Skeletal muscle cell (primary cell): Measurements from ENCODE around the gene RNF183.

GRCh38 chr9:111026197-111026895, 11.9 kb downstream of the LPAR1 start:
- RRBS: no CpG with 5 or more reads among the region's 6 CpGs

DNA sequence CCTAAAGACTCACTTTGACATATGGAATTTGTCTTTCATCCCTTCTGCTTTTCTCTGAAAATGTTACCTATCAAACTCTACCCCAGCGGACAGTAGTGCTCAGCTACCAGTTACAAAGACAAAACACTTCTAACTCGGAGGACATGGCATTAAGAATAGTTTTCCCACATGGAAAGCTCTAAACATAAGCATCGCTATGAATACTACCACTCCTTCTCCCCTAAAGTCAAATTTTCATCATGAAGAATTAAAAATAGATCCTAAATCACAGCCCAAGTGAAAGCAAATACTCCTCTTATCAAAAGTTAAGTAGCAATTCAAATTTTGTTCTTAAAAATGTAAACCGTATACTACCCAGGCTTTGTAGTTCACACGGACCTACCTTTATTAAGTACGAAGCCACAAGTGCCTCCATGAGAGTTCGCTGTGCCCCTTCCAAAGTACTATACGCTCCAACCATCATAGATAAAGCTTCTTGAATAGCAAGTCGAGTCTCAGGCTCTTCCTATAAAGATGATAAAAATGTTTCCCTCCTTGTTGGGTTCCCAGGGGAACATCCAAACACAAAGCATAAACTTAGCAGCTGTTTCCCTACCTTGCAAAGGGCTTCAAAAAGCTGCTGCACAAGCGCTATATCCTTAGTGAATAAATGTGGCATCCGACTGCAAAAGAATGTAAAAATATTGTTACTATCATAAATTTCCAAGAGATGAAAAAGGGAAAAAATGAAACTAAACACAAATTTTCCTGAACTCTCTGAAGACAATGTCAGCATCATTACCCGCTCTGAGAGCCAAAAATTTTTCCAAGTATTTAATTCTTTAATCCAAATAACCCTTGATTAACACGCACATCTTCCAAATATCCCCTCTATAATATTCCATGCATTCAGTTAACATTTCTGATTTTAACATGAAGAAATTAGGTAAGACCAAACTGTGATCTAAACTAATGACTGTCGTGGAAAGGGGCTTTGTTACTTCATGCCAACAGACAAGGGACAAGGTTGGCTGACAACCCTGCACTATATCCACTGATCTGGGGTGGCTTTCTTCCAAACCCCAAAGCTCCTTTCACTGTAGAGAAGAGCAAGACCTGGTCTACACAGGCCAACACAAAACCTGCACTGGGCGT, 62.3 kb downstream of the ECPAS start:
- RRBS: no CpG with 5 or more reads among the region's 15 CpGs

DNA sequence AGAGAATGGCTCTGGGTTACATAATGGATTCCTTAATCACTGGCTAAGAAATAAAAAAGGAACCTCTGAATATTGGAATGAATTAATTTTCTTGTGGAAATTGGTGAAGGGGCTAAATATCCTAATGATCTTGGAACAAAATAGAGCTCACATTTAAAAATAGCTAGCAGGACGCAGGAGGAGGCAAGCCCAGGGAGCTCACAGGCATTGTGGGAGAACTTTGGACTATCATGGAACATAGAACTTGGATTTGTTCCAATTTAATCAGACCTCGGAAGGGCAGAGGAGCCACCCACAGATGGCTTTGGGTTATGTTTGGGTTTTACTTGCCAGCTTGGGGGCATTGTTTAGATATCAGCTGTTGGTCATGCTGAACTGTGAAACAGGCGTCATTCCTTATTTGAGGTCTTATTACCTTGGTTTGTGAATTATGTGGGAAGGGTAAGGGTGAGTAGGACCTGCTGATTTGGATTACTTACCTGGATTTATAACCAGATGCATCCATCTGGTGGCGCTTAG, 14.0 kb upstream of the PTGR1 start:
- RRBS: no CpG with 5 or more reads among the region's 4 CpGs

DNA sequence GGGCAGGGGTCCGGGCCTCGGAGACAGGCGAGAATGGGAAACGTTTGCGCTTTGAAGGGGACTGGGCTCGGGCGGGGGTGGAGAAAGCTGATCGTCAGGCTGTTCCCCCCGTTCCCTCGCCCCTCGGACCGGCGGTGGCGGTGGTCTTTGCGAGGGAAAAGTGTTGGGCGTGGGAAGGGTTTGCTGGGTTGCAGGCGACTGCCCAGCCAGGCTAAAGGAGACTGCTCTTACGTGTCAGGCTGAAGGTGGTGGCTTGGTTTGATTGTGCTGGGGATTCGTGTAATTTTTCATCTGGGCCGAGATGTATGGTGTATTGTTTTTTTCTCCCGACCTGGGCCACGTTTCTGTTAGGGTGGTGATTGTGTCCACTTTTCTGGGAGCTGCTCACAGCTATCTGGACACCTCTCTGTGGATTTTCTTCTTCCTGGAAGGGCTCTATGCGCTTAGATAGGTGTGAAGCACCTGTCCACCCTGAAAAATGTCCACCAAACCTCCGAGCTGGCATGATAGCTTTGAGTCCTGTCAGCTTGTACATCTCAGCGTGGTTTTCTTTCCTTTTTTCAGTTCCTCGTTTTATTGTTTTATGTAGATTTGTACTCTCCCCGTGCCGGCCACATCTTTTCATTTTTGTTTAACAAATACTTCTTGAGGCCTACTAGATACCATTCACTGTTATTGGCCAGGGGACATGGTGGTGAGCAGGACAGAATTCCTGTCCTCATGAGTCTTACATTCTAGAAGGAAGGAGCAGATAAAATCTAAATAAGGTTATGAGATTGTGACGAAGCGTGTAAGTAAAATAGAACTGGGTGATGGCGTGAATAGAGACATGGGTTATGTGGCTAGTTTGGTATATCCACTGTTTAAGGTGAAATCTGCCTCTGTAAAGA, 973 bp downstream of the UGCG start:
- RRBS: no CpG with 5 or more reads among the region's 31 CpGs

DNA sequence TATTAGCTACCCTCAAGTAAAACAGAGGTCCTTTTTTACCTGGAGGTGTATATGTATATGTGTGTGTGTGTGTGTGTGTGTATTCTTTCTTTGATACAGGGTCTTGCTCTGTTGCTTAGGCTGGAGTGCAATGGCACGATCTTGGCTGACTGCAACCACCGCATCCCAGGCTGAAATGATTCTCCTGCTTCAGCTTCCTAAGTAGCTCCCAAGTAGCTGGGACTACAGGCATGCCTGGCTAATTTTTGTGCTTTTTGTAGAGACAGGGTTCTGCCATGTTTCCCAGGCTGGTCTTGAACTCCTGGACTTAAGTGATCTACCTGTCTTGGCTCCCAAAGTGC, 3.8 kb downstream of the UGCG start:
- RRBS: no CpG with 5 or more reads among the region's 2 CpGs

- RRBS: no CpG with 5 or more reads among the region's 9 CpGs
These were observed 133.3 kb downstream of the SUSD1 start for GRCh38 chr9:112041579-112042386.

GRCh38 chr9:112078209-112078807, 96.8 kb downstream of the SUSD1 start:
- RRBS: no CpG with 5 or more reads among the region's 9 CpGs

DNA sequence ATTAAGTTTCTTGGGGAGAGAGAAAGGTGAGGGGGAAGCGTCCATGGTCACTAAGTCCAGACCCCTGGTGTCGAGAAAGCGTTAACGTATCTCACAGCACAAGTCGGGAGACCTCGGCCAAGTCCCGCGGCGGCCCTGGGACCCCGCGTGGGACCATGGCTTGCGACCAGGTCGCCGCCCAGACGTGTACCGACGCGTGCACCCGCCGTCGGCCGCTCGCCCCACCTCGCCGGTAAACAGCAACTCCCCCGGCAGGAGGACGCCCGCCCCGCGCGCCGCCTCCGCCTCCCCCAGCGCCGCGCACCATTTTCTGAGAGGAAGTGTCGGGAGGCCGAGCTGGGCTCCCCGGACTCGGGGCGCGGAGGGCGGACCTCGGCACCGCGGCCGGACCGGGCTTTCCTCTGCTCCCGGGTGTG, 612 bp downstream of the PTBP3 start:
- RRBS: under 1% methylated on average over 9 of the region's 49 CpGs

GRCh38 chr9:112378580-112379263, 1.2 kb upstream of the HSDL2 start:
- RRBS: no CpG with 5 or more reads among the region's 22 CpGs

GRCh38 chr9:112531636-112532138, 45.1 kb downstream of the KIAA1958 start:
- RRBS: no CpG with 5 or more reads among the region's 6 CpGs

DNA sequence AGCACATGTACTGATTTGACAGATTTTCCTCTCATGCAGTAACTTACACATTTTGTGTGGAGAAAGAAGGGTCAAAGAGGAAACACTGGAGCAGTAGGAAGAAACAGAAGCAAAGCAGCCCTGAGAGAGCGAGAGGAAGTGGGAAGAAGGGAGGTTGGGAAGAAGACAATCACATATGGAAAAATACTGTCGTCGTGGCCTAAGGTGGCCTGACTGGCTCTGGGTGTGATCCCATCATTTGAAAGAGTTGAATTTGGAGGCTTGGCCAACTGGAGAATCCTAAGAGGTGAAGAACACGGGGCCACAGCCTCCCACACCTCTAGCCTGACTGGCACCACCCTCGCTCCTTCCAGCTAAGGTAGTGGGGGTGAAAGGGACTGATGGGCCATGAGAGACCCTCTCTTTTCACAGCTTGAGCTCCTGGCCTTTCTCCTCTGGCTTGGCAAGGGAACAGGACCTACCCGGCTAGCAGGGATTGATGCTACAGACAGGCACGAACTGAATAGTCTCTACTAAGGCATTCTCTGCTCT, 15.7 kb downstream of the SLC31A2 start:
- RRBS: no CpG with 5 or more reads among the region's 7 CpGs

DNA sequence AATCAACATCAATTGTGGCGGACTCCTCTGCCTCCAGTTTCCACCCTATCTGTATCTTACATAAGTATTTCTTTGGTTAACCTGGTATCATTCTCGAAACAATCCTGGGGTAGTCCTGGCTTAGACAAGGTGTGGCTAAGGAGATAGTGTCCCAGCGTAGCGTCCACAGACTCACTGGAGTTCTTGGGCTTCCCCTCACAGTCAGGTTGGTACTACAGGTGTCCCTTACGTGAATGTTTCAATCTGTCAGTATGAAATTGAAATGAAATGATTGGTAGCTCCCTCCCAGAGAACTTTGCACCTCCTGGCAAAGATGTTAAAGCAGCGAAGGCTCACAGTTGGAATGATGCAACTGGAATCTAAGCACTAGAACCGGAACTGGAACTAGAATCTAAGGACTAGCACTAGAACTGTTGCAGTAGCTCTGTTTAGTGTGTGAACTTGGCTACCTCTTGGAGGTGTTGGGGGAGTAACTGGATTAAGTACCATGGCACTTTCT, 1.1 kb downstream of the SLC31A1 start:
- RRBS: no CpG with 5 or more reads among the region's 7 CpGs

DNA sequence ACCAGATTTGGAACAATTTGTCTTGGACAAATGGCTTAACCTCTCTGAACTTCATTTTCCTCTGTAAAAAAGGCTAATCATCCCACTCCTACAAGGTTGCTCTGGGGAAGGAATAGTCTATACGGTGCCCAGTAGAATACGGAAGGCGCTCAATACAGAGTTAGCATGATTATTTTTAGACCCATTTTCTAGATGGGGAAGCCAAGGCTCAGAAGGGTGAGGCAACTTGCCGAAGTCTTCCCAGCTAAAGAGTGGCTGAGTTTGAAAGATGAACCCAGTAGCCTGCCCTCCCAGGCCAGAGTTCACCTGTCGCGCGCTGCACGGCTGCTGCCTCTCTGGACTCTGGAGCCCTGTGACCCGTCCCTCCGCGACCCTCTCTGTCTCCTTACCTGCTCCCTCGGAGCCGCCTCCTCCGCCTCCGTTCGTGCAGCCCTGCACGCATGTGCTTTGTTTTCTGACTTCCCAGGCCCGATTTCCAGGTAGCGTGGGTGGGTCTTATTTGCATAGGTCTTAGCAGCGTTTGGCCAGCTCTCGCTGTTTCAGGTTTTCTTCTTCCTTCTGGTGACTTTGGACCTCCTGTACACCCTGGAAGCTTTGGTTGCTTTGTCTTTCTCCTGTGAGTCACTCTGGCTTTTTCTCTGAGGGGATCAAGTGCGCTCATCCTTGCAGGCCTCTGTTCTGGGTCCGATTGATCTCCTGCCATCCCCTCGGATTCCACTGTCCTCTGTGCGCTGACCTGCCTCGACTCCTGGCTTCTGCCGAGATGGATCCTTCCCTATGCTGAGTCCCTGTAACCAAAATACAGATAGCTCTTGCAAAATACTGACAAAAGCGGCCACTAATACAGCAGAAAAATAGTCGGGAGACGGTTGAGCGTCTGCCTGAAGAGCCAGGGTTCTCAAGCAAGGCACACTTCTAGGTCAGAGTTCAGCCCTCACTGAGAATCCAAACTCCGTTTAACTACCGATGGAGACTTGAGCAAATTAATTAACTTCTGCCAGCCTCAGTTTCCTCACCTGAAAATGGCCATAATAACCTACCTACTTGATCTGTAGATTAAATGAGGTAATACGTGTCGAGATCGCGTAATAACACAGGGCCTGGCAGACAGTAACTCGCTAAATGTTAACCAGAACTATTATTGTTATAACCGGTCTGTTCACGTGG, at the start of gene RNF183:
Gene RNF183 (minus strand): TSS at position 710 of the 1,167 bp plus-strand sequence.
- RRBS: no CpG with 5 or more reads among the region's 40 CpGs

- RRBS: no CpG with 5 or more reads among the region's 10 CpGs
These were observed 2.9 kb upstream of the BSPRY start for GRCh38 chr9:113346219-113346982.

DNA sequence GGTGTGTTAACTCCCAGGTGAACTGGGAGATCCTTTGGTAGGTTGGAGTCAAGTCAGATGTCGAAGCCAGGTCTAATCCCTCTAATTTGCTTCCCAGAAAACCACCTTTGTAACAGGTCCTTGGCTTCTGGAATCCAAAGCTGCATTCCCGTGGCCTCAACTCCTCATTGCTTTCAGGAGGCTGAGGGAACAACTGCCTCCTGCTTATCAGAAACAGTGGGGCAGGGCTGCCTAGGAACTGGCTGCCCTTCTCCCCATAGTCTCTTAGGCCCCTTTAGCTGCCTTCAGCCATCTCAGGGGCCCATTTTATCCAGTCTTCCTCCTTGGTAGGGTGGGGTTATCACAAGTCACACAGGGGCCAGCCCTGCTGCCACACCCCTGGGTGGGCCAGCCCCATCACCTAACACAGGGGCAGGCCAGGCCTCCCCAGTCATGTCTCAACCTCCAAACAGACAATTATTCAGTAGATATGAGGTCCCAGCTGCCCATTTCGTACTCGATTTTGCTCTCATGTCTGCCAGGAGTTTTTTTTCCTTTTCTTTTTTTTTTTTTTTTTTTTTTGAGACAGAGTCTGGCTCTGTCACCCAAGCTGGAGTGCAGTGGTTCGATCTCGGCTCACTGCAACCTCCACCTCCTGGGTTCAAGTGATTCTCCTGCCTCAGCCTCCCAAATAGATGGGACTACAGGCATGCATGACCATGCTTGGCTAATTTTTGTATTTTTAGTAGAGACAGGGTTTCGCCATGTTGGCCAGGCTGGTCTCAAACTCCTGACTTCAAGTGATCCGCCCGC, 3.8 kb downstream of the ALAD start:
- RRBS: no CpG with 5 or more reads among the region's 9 CpGs

GRCh38 chr9:113502963-113503670, 39.6 kb downstream of the RGS3 start:
- RRBS: no CpG with 5 or more reads among the region's 8 CpGs

DNA sequence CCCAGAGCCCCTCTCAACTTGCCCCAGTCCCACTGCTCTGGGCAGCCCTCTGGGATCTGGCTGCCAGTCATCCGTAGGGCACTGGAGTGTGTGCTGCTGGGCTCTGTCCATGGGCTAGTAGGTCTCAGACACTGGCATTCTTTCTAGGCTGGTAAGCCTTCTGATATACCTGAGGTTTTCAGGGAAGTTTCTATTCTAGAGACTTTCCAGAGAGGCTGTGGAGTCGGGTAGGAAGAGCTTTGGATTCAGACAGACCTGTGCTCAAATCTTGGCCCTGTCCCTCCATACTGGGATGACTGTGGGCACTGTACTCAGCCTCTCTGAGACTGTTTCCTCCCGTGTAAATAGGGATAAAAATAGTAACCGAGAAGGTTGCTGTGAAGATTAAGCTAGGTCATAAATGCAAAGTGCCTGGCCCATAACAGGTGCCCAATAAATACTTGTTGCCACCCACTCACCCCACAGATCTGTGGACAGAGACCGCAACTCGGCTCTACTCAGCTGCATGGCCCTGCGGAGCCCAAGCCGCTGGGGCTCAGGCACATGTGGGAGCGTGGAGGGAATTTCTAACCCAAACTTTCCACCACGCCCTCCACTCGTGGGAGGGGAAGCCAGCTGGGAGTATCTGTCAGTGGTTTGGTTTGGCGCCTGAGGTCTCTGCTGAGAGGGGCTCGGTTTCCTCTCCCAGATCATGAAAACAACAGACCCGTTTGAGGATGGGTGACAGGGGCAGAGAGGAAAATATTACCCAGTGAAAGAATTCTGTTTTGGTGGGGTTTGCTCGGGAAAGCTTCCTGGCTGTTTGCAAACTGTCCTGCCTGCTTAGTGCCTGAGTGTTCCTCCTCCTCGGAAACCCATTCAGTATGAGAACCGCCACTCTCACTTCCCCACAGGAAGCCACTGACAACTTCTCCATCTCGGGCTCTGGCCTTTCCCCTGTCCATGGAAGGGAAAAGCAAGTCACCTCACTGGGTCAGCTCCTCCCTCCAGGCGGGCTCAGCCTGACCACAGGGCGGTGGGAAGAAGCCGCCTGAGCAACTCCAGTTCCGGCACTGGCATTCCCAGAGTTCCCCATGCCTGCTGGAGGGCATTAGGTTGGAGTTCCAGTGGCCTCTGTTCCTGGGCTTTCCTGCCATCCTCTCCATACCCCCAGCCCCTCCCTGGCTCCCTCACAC, 59.9 kb downstream of the RGS3 start:
- RRBS: no CpG with 5 or more reads among the region's 22 CpGs

GRCh38 chr9:113536714-113537399, 73.3 kb downstream of the RGS3 start:
- RRBS: no CpG with 5 or more reads among the region's 20 CpGs

- RRBS: 6% methylated on average over 2 of the region's 10 CpGs
These were observed 77.7 kb downstream of the RGS3 start for GRCh38 chr9:113540958-113541799.

GRCh38 chr9:113591423-113592179, 128.1 kb downstream of the RGS3 start:
- RRBS: no CpG with 5 or more reads among the region's 10 CpGs